ENCODE results near the gene BAMBI.

- RAMPAGE, long total RNA = no peak
- RRBS = no CpG with 5 or more reads among the region's 9 CpGs
Observed at GRCh38 chr10:23512328-23512883, 73.5 kb downstream of the OTUD1 start.

DNA sequence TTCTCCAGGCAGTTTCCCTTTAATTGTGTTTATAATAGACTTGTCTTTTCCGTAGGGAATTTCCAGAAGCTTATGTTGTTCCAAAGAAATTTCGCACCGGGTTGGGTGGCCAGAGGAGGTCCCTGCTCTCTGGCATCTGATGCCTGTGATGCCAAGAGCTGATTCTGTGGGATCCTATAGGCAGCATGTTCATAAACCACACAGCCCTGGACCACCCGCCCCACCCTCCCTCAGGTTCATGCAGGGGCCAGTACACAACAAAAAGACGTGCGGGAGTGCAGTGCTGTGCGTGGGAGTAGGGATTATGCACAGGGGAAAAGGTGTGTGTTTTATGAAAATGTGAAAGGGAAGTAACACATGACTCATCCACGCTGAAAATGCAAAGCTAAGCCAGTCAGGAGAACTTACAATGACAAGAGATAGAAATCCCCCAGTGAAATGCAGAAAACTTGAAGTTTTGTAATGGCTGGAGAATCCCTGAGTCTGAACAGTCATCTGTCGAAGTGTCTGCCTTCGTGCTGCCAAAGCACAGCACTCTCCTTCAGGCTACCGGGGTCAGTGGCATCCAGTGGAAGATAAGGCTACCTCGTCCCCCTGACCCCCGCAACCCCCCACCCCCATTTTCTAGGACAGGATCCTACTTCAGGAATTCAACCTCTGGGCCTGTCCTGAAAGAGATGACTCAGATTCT is 1.1 kb downstream of the KIAA1217 start:
- RAMPAGE, long total RNA = no peak
- RRBS = no CpG with 5 or more reads among the region's 13 CpGs

GRCh38 chr10:24473282-24473937 is 250.3 kb downstream of the ARHGAP21 start:
- RAMPAGE, long total RNA = no peak
- RRBS = 96% methylated on average over 3 of the region's 19 CpGs

- RAMPAGE, long total RNA = no peak
- RRBS = no CpG with 5 or more reads among the region's 20 CpGs
Observed at GRCh38 chr10:24519738-24520555, 203.7 kb downstream of the ARHGAP21 start.

DNA sequence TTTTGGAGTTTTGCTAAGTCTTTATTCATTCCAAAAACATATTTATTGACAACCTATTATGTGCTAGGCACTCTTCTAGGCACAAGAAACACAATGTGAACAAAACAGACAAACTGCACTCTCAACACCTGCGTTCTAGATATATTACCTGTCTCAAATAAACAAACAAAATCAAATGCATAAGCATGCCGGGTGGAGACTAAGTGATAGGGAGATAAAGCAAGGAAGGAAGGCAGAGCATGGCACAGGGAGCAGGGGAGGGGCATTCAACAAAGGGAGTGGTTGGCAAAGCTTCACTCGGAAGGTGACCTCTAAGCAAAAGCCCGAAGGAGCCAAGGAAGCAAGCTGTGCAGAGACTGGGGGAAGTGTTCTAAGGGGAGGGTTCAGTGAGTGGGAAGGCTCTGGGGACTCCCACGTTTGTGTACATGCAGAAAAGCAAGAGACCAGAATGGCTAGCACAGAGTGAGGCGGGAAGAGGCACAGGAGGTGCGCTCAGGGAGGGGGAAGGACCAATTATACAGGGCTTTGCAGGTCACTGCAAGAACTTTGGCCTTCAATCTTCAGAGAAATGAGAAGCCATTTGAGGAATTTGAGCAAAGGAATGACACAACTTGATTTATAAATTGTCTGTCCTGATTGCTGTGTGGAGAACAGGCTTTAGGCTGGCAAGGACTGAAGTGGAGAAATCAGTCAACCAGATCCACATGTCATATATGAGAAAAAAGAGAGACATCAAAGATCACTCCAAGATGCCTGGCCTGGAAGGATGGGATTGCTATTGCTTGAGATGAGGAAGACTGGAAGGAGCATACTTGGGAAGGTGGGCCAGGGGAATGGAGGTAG is 7.4 kb downstream of the ARHGAP21 start:
- RAMPAGE, long total RNA = no peak
- RRBS = no CpG with 5 or more reads among the region's 7 CpGs

GRCh38 chr10:24722497-24723019 is 1.1 kb downstream of the ARHGAP21 start:
- RAMPAGE, long total RNA = no peak
- RRBS = 2% methylated on average over 16 of the region's 42 CpGs

- RAMPAGE, long total RNA = no peak
Observed at GRCh38 chr10:24962928-24963143, 10.4 kb upstream of the PRTFDC1 start.

DNA sequence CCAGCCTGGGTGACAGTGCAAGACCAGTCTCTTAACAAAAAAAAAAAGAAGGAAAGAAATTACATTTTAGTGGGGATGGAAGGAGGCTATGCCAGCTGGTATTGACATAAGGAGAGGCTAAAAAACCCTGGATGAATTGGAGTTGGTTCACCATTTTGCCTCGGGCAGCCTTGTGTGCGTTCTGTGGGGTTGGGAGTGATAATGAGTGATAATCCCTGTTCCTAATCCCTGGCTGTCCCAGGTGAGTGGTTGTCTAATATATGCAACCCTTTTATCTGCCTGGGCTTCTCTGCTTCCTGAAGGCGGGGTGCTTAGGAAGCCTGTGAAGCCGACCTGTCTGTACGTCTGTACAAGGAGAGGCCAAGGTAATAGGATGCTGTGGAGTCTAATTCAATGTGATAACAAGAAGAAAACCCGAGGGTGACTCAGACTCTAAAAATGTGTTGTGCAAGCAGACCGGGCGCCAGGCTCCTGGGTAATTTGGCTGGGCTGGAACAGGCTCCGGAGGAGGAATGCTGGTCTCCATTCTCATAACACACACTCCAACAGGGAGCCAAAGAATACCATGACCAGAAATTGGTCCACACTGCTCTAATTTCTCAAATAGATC is 43.5 kb downstream of the THNSL1 start:
- RAMPAGE, long total RNA = no peak
- RRBS = 6% methylated on average over 3 of the region's 9 CpGs

DNA sequence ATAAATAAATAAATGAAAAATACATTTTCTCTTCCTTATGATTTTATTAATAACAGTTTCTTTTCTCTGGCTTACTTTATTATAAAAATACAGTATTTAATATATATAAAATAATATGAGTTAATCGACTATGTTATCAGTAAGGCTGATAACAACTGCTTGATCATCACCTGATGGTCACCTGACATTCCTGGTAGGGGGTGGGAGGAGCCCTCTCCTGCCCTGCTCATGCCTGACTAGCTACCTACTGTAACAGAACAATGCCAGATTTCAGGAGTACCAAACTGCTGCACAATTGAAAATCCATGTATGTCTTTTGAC is 1.3 kb upstream of the APBB1IP start:
- RAMPAGE, long total RNA = no peak
- RRBS = no CpG with 5 or more reads among the region's 1 CpG

- RAMPAGE, long total RNA = no peak
- RRBS = no CpG with 5 or more reads among the region's 6 CpGs
Observed at GRCh38 chr10:26468720-26469089, 30.6 kb downstream of the APBB1IP start.

DNA sequence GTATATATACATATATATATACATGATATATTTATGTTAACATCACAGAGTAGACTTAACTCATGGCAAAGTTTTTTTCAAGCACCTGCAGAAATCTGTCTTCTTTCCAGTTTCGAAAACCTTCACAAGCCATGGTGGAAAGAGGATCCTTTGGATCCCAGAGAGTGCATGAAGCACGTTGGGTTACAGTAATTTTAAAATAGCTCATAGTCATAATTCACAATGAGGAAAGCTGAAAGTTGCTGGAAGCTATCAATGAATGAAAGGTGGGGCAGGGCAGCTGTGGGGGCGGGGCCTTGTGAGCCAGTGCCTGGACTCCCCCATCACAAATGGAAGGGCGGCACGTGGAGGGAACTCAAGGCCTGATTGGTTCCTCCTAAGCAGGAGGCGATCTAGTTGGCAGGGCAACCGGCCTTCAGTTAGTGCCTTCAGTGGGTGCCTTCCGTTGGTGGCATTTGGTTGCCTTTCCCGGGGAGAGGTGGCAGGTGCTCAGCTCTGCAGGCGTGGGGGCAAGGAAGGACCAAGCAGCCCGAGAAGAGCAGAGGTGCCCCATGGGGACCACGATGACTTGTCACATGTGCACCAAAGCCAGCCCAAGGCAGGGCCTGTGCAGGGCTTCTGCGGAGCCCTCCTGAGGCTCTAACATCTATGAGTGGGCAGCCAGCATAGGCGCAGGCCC is 60.0 kb upstream of the PDSS1 start:
- RAMPAGE, long total RNA = no peak
- RRBS = 81% methylated on average over 2 of the region's 14 CpGs

DNA sequence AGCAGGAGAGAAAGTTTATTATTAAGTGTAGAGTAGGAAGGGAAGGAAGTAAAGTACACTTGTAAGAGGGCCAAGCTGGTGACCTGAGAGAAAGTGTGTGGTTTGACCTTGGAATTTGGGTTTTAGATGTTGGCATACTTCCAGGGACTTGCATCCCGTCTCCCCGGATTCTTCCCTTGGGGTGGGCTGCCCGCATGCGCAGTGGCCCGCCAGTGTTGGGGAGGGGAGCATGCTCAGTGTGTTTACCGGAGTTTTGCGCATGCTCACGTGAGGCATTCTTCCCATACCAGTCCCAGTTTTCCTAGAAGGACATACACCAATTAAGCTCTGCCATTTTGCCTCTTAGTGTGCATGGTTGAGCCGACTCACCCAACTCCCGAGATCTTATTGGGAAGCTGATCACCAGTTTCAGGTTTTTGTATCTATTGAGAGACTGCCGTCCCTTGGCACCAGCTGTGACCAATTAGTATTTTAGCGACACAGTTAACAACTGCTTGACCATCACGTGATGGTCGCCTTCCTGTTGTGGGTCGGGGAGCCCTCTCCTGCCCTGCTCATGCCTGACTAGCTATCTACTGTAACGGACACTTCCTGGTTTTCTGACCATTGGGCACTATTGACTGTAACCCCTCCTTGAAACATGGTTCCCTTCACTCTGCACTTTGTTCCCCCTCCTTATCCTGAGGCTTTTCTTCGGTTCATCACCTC is 9.6 kb downstream of the PDSS1 start:
- RAMPAGE, long total RNA = no peak
- RRBS = 97% methylated on average over 1 of the region's 17 CpGs

DNA sequence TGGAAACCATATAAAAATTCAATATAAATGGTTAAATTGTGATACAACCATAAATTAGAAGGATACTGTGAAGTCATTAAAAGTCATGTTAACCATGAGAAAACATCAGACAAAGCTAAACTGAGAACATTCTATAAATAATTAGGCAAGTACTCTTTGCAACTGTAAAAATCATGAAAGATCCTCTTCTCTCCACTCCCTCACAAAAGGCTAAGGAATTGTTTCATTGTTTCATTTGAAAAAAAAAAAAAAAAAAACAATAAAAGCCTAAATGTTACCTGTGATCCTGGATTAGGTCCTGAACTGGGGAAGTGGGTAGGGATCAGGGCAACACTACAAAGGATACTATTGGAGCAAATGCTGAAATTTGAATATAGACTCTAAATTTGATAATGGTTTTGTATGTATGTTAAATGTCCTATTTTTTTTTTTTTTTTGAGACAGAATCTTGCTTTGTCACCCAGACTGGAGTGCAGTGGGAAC is 25.0 kb upstream of the ANKRD26 start:
- RAMPAGE, long total RNA = no peak

GRCh38 chr10:27744366-27745348 is 962 bp downstream of the MKX start:
- RAMPAGE, long total RNA = no peak
- RRBS = 2% methylated on average over 19 of the region's 89 CpGs

- RAMPAGE, long total RNA = no peak
- RRBS = no CpG with 5 or more reads among the region's 3 CpGs
Observed at GRCh38 chr10:28291763-28292187, 11.1 kb downstream of the MPP7 start.

DNA sequence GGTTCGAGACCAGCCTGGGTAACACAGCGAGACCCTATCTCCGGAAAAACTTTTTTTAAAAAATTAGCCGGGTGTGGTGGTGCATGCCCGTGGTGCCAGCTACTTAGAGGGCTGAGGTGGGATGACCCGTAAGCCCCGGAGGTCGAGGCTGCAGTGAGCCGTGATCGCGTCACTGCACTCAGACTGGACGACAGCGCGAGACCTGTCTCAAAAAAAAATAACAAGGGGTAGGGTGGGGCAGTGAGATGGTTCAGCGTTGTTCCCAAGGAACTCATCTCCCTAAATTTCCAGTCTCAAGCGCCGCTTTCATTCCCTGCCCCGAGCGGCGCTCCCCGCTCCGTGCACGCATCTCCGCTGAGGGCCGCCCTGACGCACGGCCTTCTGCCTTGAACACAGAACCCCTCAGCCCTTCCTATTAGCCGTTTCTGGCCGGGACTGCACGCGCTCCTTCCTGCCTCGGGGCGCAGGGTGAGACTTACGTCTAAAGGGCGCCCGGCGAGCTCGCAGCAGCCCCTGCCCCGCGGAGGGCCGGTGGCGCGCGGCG is 883 bp upstream of the WAC start:
- RAMPAGE, long total RNA = no peak
- RRBS = 2% methylated on average over 15 of the region's 45 CpGs

GRCh38 chr10:28620245-28620956 is 56.9 kb upstream of the BAMBI start:
- RAMPAGE, long total RNA = no peak
- RRBS = no CpG with 5 or more reads among the region's 5 CpGs

- RAMPAGE, long total RNA = no peak
- RRBS = no CpG with 5 or more reads among the region's 7 CpGs
Observed at GRCh38 chr10:28623941-28624609, 53.2 kb upstream of the BAMBI start.

DNA sequence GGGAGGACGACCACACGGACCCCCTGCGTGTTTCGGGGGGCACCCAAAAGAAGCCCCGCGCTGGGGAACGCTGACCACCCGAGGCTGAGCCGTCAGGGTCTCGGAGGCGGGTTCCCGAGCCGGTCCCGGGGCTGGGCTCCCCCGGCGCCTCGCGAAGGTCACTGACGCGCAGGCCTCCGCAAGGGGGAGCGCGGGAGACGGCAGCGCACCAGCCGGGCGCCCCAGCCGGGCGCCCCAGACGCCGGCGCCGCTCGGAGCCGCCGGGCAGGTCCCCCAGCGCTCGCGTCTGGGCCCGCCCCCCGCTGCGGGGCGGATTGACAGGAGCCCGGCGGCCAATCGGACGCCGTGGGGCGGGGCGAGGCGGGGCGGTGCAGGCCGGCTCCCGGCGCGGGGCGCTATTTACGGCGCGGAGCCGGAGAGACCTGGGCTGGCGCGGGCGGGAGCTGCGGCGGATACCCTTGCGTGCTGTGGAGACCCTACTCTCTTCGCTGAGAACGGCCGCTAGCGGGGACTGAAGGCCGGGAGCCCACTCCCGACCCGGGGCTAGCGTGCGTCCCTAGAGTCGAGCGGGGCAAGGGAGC is at the start of gene BAMBI:
Gene BAMBI, plus strand, starts transcription at position 425 of the 581 bp plus-strand sequence.
- RAMPAGE, long total RNA = no peak
- RRBS = 1% methylated on average over 44 of the region's 78 CpGs

- RAMPAGE, long total RNA = no peak
- RRBS = no CpG with 5 or more reads among the region's 4 CpGs
Observed at GRCh38 chr10:28710321-28710899, 33.1 kb downstream of the BAMBI start.

All from epithelial cell of alveolus of lung (primary cell).